Fibroblast of the aortic adventitia (primary cell): ENCODE measurements around a stretch of chr3.

DNA sequence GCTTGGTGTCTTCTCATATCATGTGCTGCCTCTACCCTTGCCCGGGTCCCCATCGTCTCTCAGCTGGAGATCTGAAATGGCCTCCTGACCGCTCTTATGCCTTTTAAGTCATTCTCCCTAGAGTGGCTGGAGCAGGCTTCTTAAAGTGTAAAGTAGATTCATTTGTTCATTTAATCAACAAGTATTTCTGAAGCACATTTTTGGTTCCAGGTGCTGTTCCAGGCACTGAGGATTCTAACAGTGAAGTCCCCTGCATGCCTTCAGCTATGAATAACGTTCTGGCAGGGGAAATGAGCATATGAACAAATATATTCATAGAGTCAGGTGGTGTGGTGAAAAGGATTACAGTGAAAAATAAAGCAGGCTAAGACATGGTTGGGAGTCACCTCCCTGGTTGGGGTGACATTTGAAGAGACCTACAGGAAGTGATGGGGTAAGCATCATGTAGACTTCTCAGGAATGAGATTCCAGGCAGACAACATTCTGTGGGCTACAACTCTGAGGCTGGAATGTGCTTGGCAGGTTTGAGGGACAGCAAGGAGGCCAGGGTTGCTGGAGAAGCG lies 15.1 kb downstream of the FRMD4B start:
- CAGE, long polyA plus RNA = no peak

- CAGE, long polyA plus RNA = no peak
Observed at GRCh38 chr3:69384245-69384963, 1.5 kb downstream of the FRMD4B start.

- CAGE, long polyA plus RNA = no peak
Observed at GRCh38 chr3:69738844-69739408, 338 bp upstream of the MITF start.

DNA sequence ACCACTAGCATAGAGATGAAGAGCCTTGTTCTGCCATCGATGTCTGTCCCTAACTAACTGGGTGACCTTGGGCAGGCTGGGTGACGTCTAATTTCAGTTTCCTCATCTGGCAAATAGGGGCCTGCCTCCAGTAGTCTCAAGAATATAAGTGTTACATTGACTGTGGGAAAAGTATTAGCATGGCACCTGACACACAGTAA lies 5.0 kb downstream of the MITF start:
- CAGE, long polyA plus RNA = no peak

- CAGE, long polyA plus RNA = no peak
Observed at GRCh38 chr3:69751151-69751576, 11.9 kb downstream of the MITF start.

DNA sequence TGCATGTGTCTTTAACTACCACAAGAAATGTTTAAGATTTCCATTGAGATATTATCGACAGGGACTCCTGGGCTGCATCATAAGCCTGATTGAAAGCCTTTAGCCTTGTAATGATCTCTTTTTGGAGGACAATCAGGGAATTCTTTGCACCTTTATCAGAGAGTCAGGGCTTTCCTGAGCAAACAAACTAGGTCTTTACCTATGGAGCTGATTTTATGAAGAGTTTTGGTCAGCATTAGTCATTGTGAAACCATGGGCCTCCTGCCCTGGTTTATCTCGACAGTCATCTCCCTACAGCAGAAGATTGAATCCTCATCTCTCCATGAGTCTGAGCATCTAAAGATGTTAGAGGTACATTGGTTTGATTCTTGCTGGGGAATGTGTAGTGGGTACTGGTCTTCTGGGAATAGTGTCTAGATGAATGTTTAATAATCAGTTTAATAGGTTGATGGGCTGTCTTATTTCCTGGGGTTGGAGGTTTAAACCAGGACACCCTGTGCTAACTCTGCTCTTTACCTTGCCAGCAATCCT lies 23.2 kb downstream of the MITF start:
- CAGE, long polyA plus RNA = no peak

- CAGE, long polyA plus RNA = no peak
Observed at GRCh38 chr3:69925936-69926384, 186.7 kb downstream of the MITF start.

DNA sequence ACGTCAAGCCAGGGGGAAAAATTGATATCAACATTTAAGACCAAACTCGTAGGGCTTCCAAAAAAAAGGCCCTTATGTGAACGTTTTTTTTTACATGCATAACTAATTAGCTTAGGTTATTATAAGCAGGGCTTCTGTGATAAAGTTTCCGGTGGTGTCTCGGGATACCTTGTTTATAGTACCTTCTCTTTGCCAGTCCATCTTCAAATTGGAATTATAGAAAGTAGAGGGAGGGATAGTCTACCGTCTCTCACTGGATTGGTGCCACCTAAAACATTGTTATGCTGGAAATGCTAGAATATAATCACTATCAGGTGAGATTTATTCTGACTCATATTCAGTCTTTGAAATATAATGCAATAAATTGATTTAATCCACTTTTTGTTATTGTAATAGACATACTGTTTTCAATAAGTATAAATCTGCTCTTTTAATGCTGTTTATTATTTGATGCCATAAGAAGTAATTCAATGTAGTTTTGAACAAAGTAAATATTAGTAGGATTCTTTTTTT lies 197.2 kb downstream of the MITF start:
- CAGE, long polyA plus RNA = no peak

- CAGE, long polyA plus RNA = no peak
Observed at GRCh38 chr3:69999167-69999831, 260.0 kb downstream of the MITF start.

DNA sequence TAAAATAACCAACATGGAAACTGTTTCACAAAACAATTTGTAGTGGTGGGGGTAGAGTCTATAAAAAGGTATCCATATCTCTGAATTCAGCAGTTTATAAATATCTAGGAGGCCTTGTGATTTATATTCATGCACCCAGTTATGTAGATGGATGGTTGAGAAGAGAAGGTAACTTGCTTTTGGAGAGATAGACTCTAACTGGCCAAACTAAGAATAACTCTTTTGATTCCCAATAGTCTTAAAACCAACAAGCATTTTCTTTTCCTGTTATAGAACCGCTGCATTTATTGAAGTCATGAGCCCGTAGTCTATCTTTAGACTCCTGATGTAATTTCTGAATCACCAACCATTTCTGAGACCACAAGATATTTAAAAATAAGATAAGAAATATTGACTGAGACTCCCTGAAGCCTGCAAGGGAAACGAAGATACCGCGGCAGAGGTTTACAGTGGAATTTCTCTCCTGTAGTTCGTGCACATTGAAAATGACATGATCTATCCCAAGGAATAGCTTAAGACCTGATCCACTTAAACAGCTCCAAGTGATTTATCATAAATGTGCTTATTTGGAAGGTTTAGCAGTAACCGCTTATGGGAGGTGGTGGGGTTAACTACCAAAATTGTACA lies 244.4 kb downstream of the MDFIC2 start:
- CAGE, long polyA plus RNA = no peak

- CAGE, long polyA plus RNA = no peak
Observed at GRCh38 chr3:70955698-70956060, 627.8 kb downstream of the FOXP1 start.

- CAGE, long polyA plus RNA = no peak
Observed at GRCh38 chr3:71068010-71068604, 515.4 kb downstream of the FOXP1 start.

DNA sequence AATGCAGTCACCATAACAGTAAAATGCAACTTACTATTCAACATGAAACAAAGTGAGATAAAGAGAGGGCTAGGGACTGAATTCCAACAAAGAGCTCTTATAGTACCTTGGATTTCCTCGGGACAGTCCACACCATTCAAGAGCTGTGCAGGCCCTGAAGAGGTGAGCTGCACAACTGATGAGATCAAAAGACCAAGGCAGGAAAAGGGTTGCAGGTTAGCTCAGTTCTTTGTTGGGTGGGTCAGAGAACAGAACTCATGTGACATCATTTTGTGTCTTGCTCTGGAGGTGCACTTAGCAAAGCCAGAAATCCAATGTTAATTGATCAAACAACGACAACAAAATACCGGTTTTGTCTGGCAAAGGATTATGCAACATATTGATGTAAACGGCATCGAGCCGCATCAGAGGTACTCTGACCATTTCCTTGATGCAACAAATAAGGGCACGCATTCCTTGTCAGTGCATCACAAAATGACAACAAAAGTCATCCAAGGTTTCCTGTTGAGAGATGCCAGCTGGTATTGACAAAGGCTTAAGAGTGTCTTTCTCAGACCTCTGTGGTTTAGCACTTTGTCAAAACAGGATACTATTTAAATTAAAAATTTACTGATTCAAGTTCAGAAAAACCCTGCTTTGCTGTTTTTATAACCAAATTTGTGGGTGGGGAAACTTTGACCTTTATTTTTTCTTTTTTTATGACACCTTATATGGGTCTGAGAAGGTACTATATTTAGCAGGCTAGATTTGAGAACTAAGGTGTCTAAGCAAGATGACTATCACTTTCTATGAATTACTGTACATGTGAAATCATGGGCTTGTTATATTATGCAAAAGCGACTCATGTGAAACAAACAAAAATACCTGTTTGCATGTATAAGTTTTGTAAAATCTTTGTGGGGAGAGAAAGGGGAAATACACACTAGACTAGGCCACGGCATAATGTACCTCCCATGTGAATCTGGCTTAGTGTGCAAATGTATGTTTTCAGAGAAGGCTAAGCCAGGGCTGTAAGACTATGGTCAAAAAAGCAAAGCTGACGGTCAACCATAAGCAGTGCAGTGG lies 496.2 kb downstream of the FOXP1 start:
- CAGE, long polyA plus RNA = no peak

DNA sequence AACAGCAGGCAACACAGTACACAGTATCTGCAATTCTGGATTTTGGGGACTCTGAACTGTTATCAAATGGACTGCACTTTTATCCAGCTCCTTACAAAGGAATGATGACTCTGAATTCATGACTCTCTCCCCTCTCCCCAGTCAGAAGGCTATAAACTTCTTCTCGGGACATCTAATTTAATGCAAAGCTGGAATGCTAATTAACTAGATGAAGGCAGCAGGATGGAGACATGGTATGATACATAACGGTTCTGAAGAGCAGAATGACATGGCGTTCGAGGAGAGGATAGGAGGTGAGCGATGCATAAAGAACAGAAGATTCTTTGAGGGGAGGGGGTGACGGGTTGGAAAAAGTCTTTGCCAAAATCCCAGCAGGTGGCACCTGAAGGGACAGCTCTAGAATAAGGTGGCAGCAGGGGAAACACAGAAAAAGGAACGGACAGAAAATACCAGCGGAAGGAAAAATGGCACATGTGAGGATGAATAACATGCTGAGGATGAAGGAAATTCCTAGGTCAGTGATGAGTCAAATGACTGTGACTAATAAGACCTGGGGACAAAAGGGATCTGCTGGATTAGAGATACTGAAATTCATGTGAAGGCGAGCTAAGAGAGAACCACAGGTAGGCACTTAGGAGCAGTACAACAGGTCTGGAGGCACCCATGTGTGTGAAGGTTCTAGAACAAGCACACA lies 482.7 kb downstream of the FOXP1 start:
- CAGE, long polyA plus RNA = no peak

DNA sequence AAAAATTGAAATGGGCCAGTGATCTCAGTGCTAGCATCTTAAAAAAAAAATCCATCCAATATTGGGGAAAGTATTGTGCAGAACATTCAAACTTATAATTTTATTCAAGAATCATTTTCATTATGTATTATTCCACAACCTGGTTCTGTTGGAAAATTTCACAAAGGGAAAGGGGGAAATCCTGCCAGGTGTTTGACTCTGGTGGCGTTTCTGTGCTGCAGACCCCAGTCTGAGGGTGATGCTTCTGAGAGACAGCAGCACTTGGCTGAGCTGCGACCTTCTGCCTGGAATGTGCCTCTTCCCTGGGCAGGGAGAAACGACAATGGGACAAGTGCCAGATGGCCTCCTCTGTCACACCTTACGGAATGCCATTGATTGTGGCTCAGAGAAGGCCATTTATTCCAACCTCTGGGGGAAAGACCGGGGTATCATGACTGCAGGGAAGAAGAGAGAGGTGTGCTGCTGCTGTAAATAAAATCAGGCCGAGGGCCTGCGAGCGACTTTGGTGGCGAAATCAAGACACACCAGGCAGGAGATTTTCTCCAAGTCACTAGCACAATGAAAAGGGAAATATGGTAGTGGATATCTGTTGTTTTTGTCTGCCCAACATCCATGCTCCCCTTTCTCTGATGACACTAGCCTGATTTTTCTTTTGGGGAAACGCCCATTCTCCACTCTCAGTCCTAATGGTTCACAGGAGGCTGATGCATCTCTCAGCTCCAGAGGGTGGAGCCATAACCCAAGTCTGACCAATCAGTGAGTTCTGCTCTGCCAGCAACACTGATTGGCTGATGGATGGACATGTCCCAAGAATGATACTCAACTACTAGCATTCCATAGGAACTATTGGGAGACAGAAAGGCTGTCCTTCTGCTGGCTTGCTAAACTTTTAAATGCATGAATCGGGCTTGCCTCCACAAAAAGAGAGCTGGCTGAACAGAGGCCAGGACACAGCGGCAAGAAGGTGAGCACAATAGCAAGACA lies 336.2 kb downstream of the FOXP1 start:
- CAGE, long polyA plus RNA = no peak

- CAGE, long polyA plus RNA = no peak
Observed at GRCh38 chr3:71249096-71249634, 334.4 kb downstream of the FOXP1 start.

- CAGE, long polyA plus RNA = no peak
Observed at GRCh38 chr3:71299129-71299759, 284.3 kb downstream of the FOXP1 start.

- CAGE, long polyA plus RNA = no peak
Observed at GRCh38 chr3:71301106-71301577, 282.4 kb downstream of the FOXP1 start.

- CAGE, long polyA plus RNA = no peak
Observed at GRCh38 chr3:71395287-71396053, 188.1 kb downstream of the FOXP1 start.

GRCh38 chr3:71441080-71441909 lies 142.2 kb downstream of the FOXP1 start:
- CAGE, long polyA plus RNA = no peak